H4 (cell line): Measurements from ENCODE around the genes ARID4B and EDARADD.

GRCh38 chr1:235079380-235080492 is 48.9 kb downstream of the TOMM20 start:
- RAMPAGE, long total RNA = no peak

DNA sequence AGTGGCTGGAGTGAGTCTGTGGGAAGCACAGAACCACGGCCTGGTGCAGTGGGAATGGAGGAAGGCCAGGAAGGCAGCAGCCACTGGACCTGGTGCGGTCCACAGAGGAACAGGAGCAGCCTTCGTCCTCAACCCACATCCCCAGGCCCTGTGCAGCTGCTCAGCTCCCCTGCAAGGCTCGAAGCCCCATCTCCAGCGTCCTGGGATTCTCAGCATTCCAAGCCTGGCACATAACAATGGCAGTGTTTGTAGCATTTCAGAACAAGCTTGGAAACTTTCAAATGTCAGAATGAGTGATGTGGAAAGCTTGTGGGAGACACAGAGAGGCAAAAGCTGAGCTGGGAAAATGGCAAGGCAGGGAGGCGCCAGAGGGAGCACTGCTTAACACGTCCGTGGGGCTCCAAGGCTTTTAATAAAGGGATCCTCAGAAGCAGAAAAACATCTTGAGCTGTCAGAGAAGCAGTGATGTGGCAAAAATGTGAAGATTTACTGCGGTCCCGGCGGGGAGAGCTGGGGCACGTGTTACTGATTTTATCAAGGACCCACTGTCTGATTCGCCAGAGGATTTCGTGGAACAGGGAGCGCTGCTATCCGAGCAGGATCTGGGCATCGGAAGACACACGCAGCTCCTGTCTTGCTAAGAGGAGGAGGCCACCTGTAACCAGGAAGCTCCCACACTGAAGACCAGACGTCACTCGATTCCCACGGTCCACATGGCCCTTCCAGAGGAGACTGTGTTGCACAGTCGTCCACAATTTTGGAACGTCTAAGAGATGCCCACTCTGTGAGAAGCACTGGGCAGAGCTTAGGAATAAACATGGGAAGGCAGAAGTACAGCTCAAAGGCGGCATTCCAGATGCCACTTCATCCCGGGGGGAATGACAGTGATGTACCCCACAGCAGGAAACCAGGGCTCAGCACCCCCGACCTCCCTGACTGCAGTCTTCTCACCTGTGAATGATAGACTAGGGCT is 38.0 kb downstream of the TOMM20 start:
- RAMPAGE, long total RNA = no peak

- RAMPAGE, long total RNA = no peak
Observed at GRCh38 chr1:235307325-235307650, 20.7 kb downstream of the ARID4B start.

DNA sequence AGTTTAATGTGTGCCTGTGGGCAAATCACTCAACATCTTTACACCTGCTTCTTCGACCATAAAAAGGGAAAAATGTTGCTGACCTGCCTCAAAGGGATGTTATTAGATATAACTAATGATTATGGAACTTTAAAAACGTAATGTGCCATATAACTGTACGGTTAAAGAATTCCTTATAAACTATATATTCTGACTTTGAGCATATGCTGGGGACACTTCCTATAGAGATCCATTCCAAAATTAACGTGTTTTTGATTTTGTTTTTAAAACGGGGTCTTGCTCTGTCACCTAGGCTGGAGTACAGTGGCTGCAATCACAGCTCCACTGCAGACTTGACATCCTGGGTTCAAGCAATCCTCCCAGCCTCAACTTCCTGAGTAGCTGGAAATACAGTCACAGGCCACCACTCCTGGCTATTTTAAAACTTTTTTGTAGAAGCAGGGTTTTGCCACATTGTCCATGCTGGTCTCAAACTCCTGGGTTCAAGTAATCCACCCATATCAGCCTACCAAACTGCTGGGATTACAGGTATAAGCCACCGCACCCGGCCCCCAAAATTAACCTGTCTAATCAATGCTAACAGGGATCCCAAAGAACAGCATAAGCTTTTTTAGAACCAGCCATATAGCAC is 17.4 kb downstream of the ARID4B start:
- RAMPAGE, long total RNA = no peak

DNA sequence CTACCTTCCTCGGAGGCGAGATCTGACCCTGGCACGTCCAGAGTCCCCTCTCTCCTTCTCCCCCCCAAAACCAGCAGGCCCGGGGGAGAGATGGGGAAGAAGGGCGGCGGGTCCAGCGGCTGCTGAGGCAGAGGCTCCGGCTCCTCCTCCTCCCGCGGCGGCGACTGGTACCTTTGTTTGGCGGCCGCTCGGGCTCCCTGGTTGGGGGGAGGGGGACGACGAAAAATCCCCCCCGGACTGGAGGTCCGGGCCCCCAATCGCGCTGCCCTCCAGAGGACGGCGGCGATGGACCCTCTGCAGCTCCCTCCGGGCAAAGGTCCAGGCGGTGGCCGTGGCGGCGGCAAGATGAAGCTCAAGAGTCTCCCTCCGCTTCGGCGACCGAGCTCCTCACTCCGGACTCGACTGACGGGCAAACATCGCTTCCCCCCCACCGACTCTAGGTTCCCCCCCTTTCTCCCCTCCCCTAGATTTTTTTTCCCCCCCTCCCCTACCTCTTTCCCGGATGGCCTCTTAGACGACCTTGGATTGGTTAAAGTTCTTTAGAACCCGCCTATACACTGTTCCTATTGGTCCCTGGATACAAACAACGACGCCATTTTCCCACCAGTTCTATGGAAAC is at the start of gene ARID4B:
TSS of gene ARID4B (minus strand) at position 415 of the 619 bp plus-strand sequence.
- RAMPAGE, long total RNA = no peak

DNA sequence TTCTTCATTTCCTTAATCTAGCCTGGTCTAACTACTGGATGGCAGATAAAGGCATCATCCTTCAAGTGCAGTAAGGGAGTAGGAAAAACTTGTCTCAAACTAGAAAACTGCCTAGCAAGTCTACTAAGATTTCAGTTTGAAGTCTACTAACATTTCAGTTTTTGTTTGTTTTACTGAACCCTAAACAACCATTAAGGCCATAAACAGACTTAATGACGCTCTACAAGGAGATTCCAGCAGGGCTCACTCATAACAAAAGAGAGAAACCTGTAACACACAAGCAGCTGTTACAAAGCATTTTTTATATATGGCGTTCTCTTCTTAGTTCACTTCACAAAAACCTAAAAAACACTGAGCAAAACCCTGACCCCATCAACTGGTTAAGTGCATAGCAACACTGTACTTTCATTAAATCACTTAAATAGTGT is 1.7 kb downstream of the B3GALNT2 start:
- RAMPAGE, long total RNA = no peak

DNA sequence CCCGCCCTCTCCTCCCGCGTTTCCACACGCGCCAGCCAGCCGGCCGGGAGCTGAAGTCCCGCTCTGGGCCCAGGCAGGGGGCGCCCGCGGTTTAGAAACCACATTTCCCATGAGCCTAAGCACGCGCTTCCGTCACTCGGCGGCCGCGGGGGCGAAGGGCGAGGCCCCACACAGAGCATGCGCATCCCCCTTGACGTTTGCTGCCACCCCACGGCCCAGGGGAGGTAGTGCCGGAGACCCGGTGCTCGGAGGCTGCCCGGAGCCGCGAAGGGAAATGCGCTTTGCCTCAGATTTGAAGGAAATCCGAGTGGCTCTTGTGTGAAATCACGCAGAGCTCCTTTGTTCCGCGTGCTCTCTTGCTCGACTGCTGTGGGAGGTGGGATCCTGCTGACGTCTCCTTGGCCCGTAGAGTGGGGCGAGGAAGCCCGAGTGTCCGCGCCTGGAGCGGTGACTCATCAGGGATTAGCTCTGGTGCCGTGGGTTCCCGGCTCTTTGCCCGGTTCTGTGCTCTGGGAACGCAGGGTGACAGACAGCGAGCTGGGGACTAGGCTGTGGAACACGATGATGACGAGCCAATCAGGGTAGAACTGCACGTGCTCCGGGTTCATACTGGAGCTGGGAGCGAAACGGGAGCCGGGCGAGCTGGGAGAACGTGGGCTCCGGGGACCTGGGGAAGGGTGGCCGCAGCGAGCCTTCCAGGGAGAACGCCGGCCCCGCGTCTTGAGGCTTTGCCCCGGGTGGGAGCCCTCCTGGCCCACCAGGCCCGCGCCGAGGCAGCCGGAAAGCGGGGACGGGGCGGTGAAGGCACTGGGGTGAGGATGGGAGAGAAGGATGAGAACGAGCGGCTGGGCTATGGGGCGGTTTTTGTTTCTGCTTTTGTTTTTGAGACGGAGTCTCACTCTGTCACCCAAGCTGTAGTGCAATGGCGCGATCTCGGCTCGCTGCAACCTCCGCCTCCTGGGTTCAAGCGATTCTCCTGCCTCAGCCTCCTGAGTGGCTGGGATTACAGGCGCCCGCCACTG is 581 bp upstream of the B3GALNT2 start:
- RAMPAGE, long total RNA = no peak

- RAMPAGE, long total RNA = no peak
Observed at GRCh38 chr1:235650877-235651593, 1.5 kb upstream of the GNG4 start.

GRCh38 chr1:236035581-236035953 is 29.3 kb downstream of the NID1 start:
- RAMPAGE, long total RNA = no peak

DNA sequence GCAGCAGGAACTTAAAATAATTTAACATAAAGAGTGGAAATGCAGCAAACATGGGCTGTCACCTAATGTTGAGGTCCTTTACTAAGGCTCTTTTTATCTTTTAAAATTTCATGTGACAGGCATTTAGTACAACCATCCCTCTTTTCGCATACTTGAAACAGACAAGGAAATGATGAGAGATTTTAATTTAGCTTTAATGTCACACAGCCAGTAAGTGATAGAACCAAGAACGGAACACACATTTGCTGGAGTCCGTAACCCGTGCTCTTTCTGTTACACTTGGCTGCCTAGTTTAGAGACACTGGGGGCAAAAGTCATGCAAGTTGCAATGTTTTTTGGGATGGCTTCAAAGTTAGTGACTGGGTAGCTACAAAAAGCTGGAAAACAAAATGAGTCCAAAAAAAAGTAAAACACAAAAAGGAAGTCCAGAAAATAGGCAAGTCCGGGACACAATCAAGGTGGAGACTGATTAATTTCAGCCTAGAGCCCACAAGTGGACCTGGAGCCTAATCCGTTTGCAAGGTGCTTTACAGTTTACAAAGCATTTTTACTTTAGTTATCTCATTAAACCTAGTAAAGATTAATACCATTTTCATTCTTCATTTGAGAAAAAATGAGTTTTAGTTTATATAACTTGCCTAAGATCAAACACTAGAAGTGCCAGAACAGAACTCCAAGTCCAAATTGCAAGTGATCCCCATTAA is 5.8 kb downstream of the NID1 start:
- RAMPAGE, long total RNA = no peak

DNA sequence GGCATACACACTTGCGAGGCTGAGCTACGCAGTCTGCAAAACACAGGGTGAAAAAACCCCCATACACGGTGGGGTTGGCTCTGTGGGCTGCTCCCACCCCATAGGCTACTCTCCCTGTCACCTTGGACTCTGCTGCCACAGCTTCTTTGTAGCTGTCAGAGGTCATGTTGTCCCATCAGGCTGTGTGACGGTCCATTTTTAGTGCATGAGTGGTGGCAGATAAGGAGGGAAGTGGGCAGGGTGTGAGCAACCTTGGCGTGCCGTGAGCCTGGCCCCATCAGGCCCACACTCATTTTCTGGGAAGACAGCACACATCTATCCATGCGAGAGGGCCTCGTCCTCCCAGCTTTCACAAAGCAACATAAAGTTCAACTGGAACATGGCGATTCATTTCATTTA is 9.4 kb downstream of the GPR137B start:
- RAMPAGE, long total RNA = no peak

DNA sequence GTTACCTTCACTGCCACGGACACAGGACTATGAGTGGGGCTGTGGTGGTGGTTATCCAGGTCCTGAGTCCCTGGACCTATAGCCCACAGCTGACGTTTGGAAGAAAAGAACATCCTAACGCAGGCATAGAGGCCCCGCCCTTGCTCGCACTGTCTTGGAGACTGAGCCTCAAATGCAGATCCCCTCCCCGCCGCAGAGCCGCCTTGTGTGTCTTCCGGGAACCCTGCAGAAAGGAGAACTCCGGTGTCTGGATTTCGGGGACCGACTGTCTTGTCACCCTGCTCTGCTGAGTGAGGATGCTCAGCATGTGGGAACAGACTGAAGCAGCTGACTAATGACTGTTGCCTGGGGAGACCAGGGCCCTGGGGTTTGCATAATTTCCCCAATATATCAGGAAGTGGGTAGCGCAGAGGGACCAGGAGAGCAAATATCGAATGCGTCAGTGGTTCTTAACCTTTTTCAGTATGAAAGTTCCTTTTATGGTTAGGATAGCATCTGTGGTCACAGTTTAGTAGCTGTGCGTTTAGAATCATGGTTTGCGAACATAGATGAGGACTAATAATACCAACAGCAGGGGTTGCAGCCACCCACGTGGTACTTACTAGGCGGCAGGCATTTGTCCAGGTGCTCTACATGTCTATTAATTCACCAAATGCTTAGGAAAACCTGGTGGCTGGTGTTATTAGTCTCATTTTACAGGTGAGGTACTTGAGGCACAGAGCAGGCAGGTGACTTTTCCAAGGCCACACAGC is 14.3 kb downstream of the GPR137B start:
- RAMPAGE, long total RNA = no peak

DNA sequence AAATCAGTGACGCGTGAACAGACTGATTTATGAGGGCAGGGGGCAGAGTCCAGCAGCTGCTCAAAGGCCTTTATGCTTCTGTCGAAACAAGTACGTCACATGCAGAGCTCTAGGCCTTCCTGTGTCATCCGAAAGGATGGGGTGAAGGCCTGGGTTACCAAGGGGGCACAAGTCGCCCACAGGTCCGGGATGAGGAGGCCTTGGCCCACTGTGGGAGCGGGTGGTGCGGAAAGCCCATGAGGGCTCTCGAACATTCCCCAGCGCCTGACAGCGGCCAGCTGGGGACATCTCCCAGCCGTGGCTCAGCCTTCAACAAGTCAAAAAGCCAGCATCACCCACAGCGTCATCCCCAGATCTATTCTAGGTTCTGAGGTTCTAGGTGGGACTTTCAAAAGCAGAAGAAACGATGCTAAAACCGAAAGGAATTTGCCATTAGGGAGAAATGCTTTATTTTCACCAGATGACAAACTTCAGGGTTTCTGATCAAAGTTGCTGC is 17.4 kb downstream of the GPR137B start:
- RAMPAGE, long total RNA = no peak

GRCh38 chr1:236160168-236160444 is 17.8 kb downstream of the GPR137B start:
- RAMPAGE, long total RNA = no peak

DNA sequence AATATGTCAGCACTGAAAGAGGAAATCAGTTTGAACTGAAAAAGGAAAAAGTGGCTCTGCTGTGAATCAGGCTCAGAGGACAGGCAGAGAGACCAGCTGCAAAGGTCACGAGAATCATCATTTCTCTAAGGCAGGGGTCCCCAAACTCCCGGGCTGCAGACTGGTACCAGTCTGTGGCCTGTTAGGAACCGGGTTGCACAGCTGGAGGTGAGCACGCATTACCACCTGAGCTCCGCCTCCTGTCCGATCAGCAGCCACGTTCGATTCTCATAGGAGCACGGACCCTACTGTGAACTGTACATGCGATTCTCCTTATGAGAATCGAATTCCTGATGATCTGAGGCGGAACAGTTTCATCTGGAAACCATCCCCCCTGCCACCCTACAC is 50.6 kb upstream of the ERO1B start:
- RAMPAGE, long total RNA = no peak

DNA sequence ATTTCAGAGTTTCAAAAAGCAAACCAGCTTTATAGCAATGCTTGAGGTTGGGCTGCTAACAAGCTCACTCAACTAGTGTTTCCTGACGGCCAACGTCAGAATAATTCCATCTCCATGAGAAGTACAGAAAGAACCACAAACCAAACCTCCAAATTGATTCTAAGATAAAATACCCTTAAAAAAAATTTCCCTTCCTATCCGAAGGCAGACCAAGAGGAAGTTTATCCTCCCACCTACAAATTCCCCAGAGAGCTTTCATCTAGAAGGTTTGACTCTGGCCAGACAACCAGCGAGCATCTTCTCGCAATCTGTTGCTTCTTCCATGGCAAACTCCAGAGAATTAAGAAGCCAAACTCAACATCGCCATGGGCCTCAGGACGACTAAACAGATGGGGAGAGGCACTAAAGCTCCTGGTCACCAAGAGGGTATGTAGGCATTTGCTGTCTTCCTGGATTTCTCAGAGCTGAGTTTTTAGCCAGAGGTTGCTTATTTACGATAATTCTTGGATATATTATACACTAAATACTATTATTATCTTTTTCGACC is at the start of gene EDARADD:
TSS of gene EDARADD (plus strand) at position 207 of the 547 bp plus-strand sequence.
- RAMPAGE, long total RNA = no peak

DNA sequence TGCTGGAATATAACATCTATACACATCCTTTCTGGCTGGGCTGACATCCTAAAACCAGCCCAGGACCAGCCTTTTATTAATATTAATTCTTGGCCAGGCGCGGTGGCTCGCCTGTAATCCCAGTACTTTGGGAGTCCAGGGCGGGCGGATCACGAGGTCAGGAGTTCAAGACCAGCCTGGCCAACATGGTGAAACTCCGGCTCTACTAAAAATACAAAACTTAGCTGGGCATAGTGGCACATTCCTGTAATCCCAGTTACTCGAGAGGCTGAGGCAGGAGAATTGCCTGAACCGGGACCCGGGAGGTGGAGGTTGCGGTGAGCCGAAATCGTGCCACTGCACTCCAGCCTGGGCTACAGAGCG is 33.7 kb upstream of the LGALS8 start:
- RAMPAGE, long total RNA = no peak

- RAMPAGE, long total RNA = no peak
Observed at GRCh38 chr1:236744402-236744844, 50.7 kb upstream of the MTR start.

DNA sequence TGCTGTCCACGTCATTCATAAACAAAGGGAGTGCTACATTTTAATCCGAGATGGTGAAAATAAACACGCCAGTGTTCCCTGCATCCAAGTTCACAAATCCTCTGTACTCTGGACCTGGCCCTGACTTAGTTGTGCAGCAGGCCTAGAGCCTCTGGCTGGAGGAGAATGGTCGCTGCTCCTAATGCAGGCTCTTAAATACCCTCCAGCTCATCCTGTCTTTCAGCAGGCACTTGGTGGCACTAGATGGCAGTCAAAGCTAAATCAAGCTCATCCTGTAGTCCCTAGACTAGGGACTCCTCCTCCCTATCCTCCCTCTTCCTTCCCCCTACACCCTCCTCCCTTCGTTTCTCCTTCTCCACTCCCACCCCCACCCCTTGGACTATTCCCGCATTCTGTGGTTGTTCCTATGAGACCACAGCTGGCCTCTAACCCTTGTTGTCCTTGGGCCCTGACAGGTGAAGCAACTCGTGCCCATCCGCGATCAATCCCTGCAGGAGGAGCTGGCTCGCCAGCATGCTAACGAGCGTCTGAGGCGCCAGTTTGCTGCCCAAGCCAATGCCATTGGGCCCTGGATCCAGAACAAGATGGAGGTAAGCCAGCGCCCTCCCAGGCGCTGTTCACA is 41.5 kb upstream of the MTR start:
- RAMPAGE, long total RNA = no peak

DNA sequence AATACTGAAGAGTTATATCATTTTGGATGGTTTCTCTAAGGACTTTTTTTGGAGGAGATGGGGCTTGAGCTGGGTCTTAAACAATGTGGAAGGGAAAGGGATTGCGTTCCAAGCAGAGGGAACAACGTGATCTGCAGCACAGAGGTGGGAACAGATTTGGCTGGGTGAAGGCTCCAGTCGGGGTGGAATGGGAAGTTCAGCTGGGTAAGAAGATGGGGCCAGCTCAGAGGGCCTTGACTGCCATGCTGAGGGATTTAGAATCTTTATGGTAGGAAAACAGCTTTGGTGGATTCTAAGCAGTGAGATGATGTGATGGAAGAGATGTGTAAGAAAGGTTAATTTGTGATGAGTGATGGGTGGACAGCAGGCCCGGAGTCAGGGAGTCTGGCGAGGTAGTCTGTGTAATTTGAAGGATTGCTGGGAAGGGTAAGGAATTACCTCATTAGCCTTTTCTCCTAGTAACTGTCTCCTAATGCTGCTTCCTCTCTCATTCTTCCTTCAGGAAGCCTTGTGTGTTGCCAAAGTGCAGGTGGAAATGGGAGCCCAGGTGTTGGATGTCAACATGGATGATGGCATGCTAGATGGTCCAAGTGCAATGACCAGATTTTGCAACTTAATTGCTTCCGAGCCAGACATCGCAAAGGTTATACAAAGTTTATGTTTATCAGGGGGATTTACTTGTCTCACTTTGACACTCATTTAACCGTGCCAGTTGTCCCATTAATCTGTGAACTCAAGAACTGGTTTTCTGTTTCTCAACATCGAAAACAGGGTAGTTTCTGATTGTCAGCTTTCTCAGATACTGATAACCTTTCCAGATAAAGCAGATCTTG is 40.2 kb downstream of the MTR start:
- RAMPAGE, long total RNA = no peak